GM12878 (cell line): ENCODE data around the genes SELENON, PAFAH2 and TRIM63.

GRCh38 chr1:25799551-25800339 lies at the start of gene SELENON:
SELENON (plus strand) TSS chr1:25800193.
- RAMPAGE, long total RNA: no peak
- RRBS, 2 experiments: 2 to 3% methylated on average over 16 to 25 of the region's 66 CpGs
CAGE:
- cytosol, long polyA minus RNA: no peak
- cytosol, long polyA plus RNA: no peak
- long polyA plus RNA: no peak
- nucleolus, long total RNA: start-site peak on the plus strand at chr1:25800189-25800211, 11 reads
- nucleus, long polyA plus RNA: no peak
- nucleus, long total RNA: no peak

GRCh38 chr1:25872100-25872647 lies 3.3 kb downstream of the PAQR7 start:
- RAMPAGE, long total RNA: no peak
- RRBS, 2 experiments: no CpG with 5 or more reads among the region's 5 CpGs
CAGE:
- cytosol, long polyA minus RNA: no peak
- cytosol, long polyA plus RNA: no peak
- long polyA plus RNA: no peak
- nucleolus, long total RNA: no peak
- nucleus, long polyA plus RNA: no peak
- nucleus, long total RNA: no peak

DNA sequence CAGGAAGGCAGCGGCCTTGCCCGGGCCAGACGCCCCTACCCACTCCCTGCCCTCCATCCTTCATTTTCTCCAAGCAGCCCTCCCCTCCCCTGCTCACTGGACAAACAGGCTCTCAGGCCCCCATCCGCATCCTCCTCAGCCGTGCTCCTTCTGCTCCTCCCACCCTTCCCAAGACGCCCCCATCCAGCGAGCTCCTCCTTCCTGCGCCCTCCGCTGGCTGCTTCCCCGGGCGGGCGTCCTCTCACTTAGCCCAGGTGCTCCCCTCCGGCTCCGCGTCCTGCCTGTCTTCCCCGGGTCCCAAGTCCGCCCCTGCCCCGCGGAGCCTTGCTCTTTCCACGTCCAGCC lies 478 bp downstream of the PAQR7 start:
- RAMPAGE, long total RNA: no peak
- RRBS, 2 experiments: 3 to 13% methylated on average over 2 to 4 of the region's 20 CpGs
CAGE:
- cytosol, long polyA minus RNA: no peak
- cytosol, long polyA plus RNA: no peak
- long polyA plus RNA: no peak
- nucleolus, long total RNA: no peak
- nucleus, long polyA plus RNA: no peak
- nucleus, long total RNA: no peak

DNA sequence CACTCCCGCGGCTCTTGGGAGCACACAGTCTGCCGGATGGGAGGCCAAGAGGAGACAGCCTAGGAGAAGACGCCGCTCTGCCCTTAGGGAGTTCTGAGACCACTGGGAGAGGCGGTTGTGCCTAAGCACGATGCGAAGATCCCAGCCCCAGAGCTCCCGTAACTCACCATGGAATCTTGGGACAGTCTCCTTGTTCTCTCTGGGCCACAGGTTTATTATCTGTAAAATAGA lies 744 bp upstream of the PAQR7 start:
- RAMPAGE, long total RNA: no peak
- RRBS, 2 experiments: no CpG with 5 or more reads among the region's 9 CpGs
CAGE:
- cytosol, long polyA minus RNA: no peak
- cytosol, long polyA plus RNA: no peak
- long polyA plus RNA: no peak
- nucleolus, long total RNA: no peak
- nucleus, long polyA plus RNA: no peak
- nucleus, long total RNA: no peak

GRCh38 chr1:25900186-25900522 lies 6.1 kb downstream of the STMN1 start:
- RAMPAGE, long total RNA: no peak
- RRBS, 2 experiments: no CpG with 5 or more reads among the region's 6 CpGs
CAGE:
- cytosol, long polyA minus RNA: no peak
- cytosol, long polyA plus RNA: no peak
- long polyA plus RNA: no peak
- nucleolus, long total RNA: no peak
- nucleus, long polyA plus RNA: no peak
- nucleus, long total RNA: no peak

GRCh38 chr1:25923144-25923660 lies 17.0 kb upstream of the STMN1 start:
- RAMPAGE, long total RNA: no peak
- RRBS, 2 experiments: 2 to 14% methylated on average over 10 of the region's 20 CpGs
CAGE:
- cytosol, long polyA minus RNA: no peak
- cytosol, long polyA plus RNA: no peak
- long polyA plus RNA: no peak
- nucleolus, long total RNA: no peak
- nucleus, long polyA plus RNA: no peak
- nucleus, long total RNA: no peak

- RAMPAGE, long total RNA: no peak
- RRBS, 2 experiments: no CpG with 5 or more reads among the region's 30 CpGs
CAGE:
- cytosol, long polyA minus RNA: start-site peak on the minus strand at chr1:25998056-25998077, 150 reads
- cytosol, long polyA plus RNA: start-site peak on the minus strand at chr1:25998049-25998071, 76 and 64 reads in 2 replicates
- long polyA plus RNA: start-site peak on the minus strand at chr1:25998049-25998064, 102 and 64 reads in 2 replicates
- nucleolus, long total RNA: no peak
- nucleus, long polyA plus RNA: no peak
- nucleus, long total RNA: no peak
Measured at GRCh38 chr1:25997595-25998245, at the start of gene PAFAH2. PAFAH2 (minus strand) TSS chr1:25998063.

- RAMPAGE, long total RNA: no peak
- RRBS, 2 experiments: no CpG with 5 or more reads among the region's 8 CpGs
CAGE:
- cytosol, long polyA minus RNA: no peak
- cytosol, long polyA plus RNA: no peak
- long polyA plus RNA: no peak
- nucleolus, long total RNA: no peak
- nucleus, long polyA plus RNA: no peak
- nucleus, long total RNA: no peak
Measured at GRCh38 chr1:26061109-26061675, 6.2 kb downstream of the TRIM63 start.

DNA sequence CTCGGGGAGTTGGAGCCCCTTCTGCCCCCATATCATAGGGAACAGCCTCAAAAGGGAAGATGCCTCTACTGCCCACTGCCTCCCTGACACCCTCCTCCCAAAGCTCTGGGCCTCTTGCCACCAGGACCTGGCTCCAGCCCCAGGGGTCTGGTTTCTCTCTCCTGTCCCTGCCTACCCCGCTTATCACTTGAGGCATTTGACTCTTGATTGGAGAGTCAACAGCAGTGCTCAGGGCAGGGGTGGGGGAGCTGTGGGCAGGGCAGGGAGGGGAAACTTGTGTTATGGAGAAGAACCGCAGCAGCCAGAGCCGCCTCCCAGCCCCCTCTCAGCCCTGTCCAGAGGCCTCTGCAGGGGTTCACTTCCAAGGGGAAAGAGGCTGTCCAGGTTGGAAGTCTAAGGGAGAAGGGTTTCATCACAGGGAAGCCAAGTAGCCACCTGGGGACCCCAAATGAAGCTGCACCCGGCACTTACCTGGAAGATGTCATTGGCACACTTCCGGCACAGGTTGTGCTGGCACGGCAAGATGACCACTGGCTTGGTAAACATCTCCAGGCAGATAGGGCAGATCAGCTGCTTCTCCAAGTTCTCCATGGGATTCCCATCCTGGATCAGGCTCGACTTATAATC lies 452 bp downstream of the TRIM63 start:
- RAMPAGE, long total RNA: no peak
- RRBS, 2 experiments: 60% methylated on average over 1 of the region's 8 CpGs; no CpG with 5 or more reads in 1 of the 2 experiments
CAGE:
- cytosol, long polyA minus RNA: no peak
- cytosol, long polyA plus RNA: no peak
- long polyA plus RNA: no peak
- nucleolus, long total RNA: no peak
- nucleus, long polyA plus RNA: no peak
- nucleus, long total RNA: no peak

DNA sequence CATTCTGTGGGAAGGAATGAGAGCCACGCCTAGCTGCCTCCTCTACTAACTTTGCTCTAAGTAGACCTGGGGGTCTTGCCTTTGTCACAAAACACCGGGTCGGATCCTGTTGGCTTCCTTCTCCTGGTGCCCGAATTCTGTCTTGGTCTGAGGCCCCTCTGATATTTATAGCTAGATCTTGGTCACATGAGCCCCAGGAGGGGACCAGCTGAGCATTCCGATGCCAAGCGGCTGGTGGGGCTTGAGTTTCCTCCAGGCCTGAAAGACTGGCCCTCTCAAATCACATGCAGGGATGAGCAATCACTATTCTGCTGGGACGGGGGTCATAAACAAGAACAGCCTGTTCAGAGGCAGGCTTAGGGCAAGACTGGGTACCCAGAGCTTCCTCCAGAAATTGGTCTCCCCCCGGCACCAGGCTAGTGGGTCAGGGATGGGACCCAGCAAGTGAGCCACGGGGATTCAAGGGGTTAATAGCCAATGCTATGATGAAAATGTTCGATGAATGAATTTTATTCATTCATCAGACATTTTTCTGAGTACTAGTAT lies at the start of gene TRIM63:
TRIM63 (minus strand) TSS at position 139 of the 546 bp plus-strand sequence.
- RAMPAGE, long total RNA: no peak
- RRBS, 2 experiments: no CpG with 5 or more reads among the region's 10 CpGs
CAGE:
- cytosol, long polyA minus RNA: no peak
- cytosol, long polyA plus RNA: no peak
- long polyA plus RNA: no peak
- nucleolus, long total RNA: no peak
- nucleus, long polyA plus RNA: no peak
- nucleus, long total RNA: no peak

- RAMPAGE, long total RNA: no peak
- RRBS, 2 experiments: no CpG with 5 or more reads among the region's 5 CpGs
CAGE:
- cytosol, long polyA minus RNA: no peak
- cytosol, long polyA plus RNA: no peak
- long polyA plus RNA: no peak
- nucleolus, long total RNA: no peak
- nucleus, long polyA plus RNA: no peak
- nucleus, long total RNA: no peak
Measured at GRCh38 chr1:26083070-26083774, 15.8 kb upstream of the TRIM63 start.

GRCh38 chr1:26155881-26156445 lies 2.9 kb upstream of the FAM110D start:
- RAMPAGE, long total RNA: no peak
- RRBS, 2 experiments: 0% methylated on average over 1 of the region's 15 CpGs
CAGE:
- cytosol, long polyA minus RNA: no peak
- cytosol, long polyA plus RNA: no peak
- long polyA plus RNA: no peak
- nucleolus, long total RNA: no peak
- nucleus, long polyA plus RNA: no peak
- nucleus, long total RNA: no peak

GRCh38 chr1:26181768-26182333 lies 4.6 kb downstream of the CNKSR1 start:
- RAMPAGE, long total RNA: no peak
- RRBS, 2 experiments: no CpG with 5 or more reads among the region's 8 CpGs
CAGE:
- cytosol, long polyA minus RNA: no peak
- cytosol, long polyA plus RNA: no peak
- long polyA plus RNA: no peak
- nucleolus, long total RNA: no peak
- nucleus, long polyA plus RNA: no peak
- nucleus, long total RNA: no peak

DNA sequence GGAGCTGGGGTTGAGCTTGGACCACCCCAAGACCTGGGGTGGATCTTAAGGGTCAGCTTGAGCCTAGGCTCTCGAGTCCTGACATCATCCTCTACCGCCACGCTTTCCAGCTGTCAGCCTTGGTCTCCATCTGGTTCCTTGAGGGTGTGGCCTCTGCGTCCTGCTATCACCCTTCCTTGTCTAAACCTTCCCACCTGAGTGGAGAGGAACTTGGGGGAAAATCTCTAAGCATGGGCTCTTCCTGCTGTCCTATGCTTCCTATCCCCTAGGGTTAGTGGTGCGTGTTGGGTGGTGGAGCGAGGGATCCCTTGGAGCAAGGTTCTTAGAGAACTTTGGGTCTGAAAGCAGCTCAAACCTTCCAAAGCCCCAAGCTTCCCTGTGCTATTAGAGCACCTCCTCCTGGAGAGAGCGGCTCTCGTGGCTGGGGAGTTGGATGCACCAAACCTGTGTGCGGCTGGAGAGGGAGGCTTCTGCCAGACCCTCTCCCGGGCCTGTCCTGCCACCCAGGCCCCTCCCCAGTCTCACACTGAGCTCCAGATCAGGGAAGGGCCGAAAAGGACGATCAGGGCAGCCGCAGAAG lies 474 bp upstream of the SH3BGRL3 start:
- RAMPAGE, long total RNA: no peak
- RRBS, 2 experiments: no CpG with 5 or more reads among the region's 13 CpGs
CAGE:
- cytosol, long polyA minus RNA: no peak
- cytosol, long polyA plus RNA: no peak
- long polyA plus RNA: no peak
- nucleolus, long total RNA: no peak
- nucleus, long polyA plus RNA: no peak
- nucleus, long total RNA: no peak

GRCh38 chr1:26363679-26364149 lies 8.8 kb downstream of the ZNF683 start:
- RAMPAGE, long total RNA: no peak
- RRBS, 2 experiments: no CpG with 5 or more reads among the region's 15 CpGs
CAGE:
- cytosol, long polyA minus RNA: no peak
- cytosol, long polyA plus RNA: no peak
- long polyA plus RNA: no peak
- nucleolus, long total RNA: no peak
- nucleus, long polyA plus RNA: no peak
- nucleus, long total RNA: no peak

DNA sequence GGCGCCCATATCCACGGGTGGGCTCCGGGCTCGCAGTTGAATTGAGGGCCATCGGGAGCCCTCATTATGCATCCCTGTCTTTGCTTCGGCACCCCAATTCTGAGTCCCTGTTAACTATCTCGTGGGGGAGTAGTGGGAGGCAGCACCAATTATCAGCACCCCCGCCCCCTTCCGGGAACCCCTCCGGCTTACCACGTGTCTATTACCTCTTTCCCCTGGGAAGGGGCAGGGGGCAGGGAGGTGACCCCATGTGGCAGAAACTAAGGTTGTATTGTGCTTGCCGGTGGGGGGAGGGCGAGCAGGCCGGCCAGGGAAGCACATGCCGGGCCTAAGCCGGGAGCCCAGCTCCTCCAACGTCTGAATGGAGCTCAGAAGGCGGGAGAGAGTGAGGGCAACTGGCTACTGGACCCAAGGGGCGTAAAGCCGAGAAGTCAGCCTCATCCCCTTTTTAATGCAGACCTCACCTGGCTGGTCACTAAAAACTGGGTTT lies 1.1 kb downstream of the LIN28A start:
- RAMPAGE, long total RNA: no peak
- RRBS, 2 experiments: 22 to 58% methylated on average over 5 to 6 of the region's 20 CpGs
CAGE:
- cytosol, long polyA minus RNA: no peak
- cytosol, long polyA plus RNA: no peak
- long polyA plus RNA: no peak
- nucleolus, long total RNA: no peak
- nucleus, long polyA plus RNA: no peak
- nucleus, long total RNA: no peak

- RAMPAGE, long total RNA: no peak
- RRBS, 2 experiments: no CpG with 5 or more reads among the region's 10 CpGs
CAGE:
- cytosol, long polyA minus RNA: no peak
- cytosol, long polyA plus RNA: no peak
- long polyA plus RNA: no peak
- nucleolus, long total RNA: no peak
- nucleus, long polyA plus RNA: no peak
- nucleus, long total RNA: no peak
Measured at GRCh38 chr1:26432490-26433249, 549 bp downstream of the DHDDS start.

DNA sequence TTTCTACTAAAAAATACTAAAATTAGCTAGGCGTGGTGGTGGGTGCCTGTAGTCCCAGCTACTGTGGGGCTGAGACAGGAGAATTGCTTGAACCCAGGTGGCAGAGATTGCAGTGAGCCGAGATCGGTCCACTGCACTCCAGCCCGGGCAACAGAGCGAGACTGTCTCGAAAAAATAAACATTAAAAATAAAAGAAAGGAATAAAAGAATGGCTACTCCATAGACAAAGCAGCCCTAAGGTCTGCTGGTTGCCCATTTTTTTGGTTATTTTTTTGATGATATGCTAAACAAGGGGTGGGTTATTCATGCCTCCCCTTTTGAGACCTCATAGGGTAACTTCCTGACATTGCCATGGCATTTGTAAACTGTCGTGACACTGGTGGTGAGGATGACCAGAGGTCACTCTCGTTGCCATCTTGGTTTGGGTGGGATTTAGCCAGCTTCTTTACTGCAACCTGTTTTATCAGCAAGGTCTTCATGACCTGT lies 11.3 kb downstream of the HMGN2 start:
- RAMPAGE, long total RNA: no peak
- RRBS, 2 experiments: no CpG with 5 or more reads among the region's 8 CpGs
CAGE:
- cytosol, long polyA minus RNA: no peak
- cytosol, long polyA plus RNA: no peak
- long polyA plus RNA: no peak
- nucleolus, long total RNA: no peak
- nucleus, long polyA plus RNA: no peak
- nucleus, long total RNA: no peak

DNA sequence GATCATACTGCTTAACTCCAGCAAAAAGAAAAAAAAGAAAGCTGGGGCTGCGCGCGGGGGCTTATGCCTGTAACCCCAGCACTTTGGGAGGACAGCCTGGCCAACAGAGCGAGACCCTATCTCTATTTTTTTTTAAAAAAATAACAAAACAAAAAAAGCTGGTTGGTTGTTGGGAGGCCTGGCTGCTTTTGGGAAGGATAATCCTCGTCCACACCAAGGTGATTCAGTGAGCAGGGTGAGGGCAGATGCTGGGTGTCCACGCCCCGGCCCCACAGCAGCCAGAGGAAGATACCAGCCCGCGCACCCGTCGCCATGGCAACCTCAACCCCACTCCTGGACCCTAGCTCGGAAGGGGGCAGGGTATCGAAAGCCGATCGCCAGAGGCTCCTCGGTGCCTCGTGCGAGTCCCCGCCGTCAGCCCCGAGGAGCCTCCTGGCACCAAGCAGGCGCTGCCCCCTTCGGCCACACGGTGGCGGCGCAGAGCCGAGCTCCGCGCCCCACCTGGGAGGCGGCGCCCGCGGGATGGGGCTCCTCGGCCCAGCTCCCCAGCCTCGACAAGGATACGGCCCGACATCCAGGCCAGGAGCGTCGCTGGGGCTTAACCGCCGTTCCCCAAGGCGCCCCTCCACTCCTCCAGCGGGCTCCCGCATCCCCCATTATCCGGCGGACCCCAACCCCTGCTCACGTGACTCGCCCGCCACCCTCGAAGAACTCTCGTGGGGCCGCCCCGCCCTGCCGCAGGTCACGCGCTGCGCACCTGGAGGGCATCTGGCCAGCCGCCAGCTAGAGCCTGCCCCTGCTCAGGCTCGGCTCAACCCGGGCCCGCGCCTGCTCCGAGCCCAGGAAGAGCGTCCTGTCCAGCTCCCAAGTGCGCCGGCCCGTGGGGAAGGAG lies 27.9 kb downstream of the HMGN2 start:
- RAMPAGE, long total RNA: no peak
- RRBS, 2 experiments: 1% methylated on average over 8 of the region's 67 CpGs
CAGE:
- cytosol, long polyA minus RNA: no peak
- cytosol, long polyA plus RNA: no peak
- long polyA plus RNA: no peak
- nucleolus, long total RNA: no peak
- nucleus, long polyA plus RNA: no peak
- nucleus, long total RNA: no peak

DNA sequence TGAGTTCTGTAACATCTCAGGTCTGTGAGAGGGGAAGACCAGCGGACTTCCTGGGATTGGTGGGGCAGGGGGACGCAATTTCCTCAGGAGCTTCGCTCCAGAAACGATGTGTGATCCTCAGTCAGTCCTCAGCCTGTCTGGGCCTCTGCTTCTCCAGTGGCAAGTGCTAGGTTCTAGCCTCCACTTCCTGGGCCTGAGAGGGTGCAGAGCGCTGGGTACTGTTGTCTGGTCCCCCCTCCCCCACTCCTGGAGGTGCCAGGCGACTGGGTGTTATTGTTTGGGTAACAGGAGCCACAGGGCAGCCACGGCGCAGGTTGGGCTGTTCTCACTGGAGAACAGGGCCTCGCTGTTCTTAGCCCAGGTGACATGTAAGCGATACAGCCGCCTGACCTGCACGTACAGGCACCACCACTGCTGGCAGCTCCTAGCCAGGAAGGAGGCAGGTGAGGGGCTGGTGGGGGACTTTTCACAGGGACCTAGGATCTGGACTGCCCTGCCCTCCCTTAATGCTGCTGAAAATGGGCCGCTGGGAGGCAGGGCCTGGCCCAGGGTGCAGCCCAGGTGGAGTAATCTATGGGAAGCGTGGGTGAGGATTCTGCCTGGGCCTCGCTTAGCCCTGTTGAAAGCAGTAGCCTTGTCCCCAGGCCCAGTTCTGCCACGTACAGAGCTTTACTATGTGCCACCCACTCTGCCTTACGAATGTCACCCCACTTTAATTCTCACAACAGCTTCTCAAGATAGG lies 2.2 kb downstream of the RPS6KA1 start:
- RAMPAGE, long total RNA: no peak
- RRBS, 2 experiments: no CpG with 5 or more reads among the region's 17 CpGs
CAGE:
- cytosol, long polyA minus RNA: no peak
- cytosol, long polyA plus RNA: no peak
- long polyA plus RNA: no peak
- nucleolus, long total RNA: no peak
- nucleus, long polyA plus RNA: no peak
- nucleus, long total RNA: no peak